NCI-H460 (cell line): ENCODE measurements around a stretch of chr12.

RAMPAGE:
- cytosol, long total RNA, result no peak
- long total RNA, result no peak
- nucleus, long total RNA, result no peak
These were observed 81.8 kb downstream of the BHLHE41 start for GRCh38 chr12:26042897-26043548.

DNA sequence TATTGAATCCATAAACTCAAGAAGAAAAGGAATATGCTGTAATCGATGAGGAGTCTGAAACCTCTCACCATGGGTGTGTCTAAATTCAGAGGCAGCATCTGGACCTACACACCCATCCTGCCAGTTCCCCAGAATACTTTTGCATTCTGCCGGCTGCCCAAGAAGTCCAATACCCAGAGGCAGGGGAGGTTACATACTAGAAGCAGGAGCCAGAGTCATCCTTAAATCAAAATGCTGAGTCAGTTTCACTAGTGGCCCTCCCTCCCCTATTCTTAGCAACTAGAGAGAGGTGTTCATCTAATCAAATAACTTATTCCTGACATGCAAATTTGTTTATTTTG is 8.0 kb downstream of the BHLHE41 start:
RAMPAGE:
- cytosol, long total RNA, result no peak
- long total RNA, result no peak
- nucleus, long total RNA, result no peak

RAMPAGE:
- cytosol, long total RNA, result no peak
- long total RNA, result no peak
- nucleus, long total RNA, result no peak
These were observed 31.1 kb downstream of the SSPN start for GRCh38 chr12:26226293-26227153.

GRCh38 chr12:26318188-26318969 is 123.0 kb downstream of the SSPN start:
RAMPAGE:
- cytosol, long total RNA, result no peak
- long total RNA, result no peak
- nucleus, long total RNA, result no peak

DNA sequence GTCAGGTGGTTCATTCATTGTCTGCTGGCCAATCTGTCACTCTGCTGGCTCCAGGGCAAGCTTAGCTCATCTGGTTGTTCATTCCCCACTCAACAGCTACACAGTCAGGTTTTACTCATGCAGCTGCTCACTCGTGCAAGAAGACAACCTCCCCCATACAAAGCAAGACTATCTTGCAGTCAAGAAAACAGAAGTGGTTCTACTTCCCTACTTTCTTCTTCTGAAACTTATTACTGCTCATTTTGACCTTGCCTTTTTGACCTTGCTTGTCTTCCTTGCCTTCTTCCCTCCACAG is 277.9 kb downstream of the SSPN start:
RAMPAGE:
- cytosol, long total RNA, result no peak
- long total RNA, result no peak
- nucleus, long total RNA, result no peak

DNA sequence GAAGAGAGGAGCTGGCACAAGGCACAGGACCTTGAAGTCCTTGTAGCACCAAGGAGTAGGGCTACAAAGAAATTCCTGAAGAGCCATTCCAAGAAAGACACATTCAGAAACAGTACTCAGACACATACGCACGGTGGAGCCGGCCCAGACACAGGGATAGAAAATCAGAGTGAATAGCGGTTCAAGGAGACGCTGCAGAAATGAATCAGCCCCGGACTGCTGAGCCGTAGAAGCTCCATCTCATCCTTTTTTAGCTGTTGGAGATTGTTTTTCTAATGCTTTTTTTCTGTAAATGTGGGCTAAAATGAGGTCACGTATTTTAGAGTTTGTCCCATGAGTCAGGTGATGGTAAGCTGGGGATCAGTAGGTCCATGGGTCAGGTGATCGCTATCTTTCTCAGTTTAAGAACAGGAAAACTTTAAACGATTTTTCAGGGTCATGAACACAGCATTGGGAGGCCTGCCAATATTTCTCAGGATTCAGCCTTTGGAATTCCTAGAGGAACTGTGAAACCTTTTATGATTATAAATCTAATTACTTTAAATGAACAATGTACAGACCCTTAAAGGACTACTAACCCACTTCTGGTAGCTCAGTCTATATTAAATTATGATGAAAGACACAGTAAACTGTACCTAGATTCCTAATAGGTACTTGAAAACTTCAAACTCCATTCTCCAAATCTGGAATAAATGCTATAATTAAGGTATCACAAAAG is 202.4 kb downstream of the ITPR2 start:
RAMPAGE:
- cytosol, long total RNA, result no peak
- long total RNA, result no peak
- nucleus, long total RNA, result no peak

RAMPAGE:
- cytosol, long total RNA, result no peak
- long total RNA, result no peak
- nucleus, long total RNA, result no peak
These were observed 96.0 kb downstream of the ITPR2 start for GRCh38 chr12:26736942-26737421.

GRCh38 chr12:26738499-26739240 is 94.3 kb downstream of the ITPR2 start:
RAMPAGE:
- cytosol, long total RNA, result no peak
- long total RNA, result no peak
- nucleus, long total RNA, result no peak

GRCh38 chr12:26798253-26798507 is 34.8 kb downstream of the ITPR2 start:
RAMPAGE:
- cytosol, long total RNA, result no peak
- long total RNA, result no peak
- nucleus, long total RNA, result no peak

RAMPAGE:
- cytosol, long total RNA, result no peak
- long total RNA, result no peak
- nucleus, long total RNA, result no peak
These were observed 664 bp downstream of the INTS13 start for GRCh38 chr12:26937139-26937495.

RAMPAGE:
- cytosol, long total RNA, result no peak
- long total RNA, result no peak
- nucleus, long total RNA, result no peak
These were observed 24.2 kb downstream of the TM7SF3 start for GRCh38 chr12:26989857-26990609.

RAMPAGE:
- cytosol, long total RNA, result no peak
- long total RNA, result no peak
- nucleus, long total RNA, result no peak
These were observed 41.3 kb downstream of the STK38L start for GRCh38 chr12:27285327-27285907.

DNA sequence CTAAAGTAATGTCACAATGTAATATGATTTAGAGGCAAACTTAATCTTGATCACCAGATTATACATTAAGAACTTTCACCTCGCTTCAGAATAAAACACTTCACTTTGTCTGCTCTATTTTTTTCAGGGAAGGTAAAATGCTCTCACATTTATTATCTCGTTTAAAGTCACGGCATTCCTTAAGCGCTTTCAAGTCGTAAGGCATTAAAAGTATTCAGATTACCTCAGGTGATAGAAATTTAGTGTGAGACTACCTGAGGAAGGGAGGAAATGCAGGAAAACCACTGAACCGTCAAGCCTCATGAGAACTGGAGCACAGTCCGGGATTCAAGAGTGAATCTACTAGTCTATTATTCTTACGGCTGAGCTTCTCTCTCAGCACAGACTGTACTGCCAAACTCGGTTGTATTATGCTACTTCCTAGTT is 8.4 kb upstream of the PPFIBP1 start:
RAMPAGE:
- cytosol, long total RNA, result no peak
- long total RNA, result no peak
- nucleus, long total RNA, result no peak

DNA sequence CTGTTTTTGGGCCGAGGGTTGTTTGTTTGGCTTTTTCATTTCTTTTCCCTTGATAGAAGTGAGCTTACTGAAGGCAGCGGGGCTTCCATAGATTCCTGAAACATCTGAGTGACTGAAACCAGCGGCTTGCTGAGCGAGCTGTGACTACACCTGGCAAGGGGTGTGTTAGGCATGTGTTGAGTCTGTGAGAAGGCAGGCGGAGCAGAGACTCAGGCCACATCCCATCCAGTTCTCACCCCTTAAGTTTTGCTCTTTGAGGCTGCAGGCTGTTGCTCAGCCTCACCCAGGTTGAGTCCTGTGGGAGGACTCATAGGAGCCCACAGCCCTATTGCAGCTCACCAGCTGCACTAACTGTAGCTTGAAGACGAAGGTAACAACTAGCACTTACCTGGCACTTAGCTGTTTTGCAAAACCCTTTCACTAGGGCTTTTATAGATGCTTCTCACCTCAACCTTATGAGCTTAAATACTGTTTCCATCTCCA is 17.3 kb downstream of the PPFIBP1 start:
RAMPAGE:
- cytosol, long total RNA, result no peak
- long total RNA, result no peak
- nucleus, long total RNA, result no peak

RAMPAGE:
- cytosol, long total RNA, result no peak
- long total RNA, result no peak
- nucleus, long total RNA, result no peak
These were observed 29.0 kb downstream of the PPFIBP1 start for GRCh38 chr12:27552714-27553705.

DNA sequence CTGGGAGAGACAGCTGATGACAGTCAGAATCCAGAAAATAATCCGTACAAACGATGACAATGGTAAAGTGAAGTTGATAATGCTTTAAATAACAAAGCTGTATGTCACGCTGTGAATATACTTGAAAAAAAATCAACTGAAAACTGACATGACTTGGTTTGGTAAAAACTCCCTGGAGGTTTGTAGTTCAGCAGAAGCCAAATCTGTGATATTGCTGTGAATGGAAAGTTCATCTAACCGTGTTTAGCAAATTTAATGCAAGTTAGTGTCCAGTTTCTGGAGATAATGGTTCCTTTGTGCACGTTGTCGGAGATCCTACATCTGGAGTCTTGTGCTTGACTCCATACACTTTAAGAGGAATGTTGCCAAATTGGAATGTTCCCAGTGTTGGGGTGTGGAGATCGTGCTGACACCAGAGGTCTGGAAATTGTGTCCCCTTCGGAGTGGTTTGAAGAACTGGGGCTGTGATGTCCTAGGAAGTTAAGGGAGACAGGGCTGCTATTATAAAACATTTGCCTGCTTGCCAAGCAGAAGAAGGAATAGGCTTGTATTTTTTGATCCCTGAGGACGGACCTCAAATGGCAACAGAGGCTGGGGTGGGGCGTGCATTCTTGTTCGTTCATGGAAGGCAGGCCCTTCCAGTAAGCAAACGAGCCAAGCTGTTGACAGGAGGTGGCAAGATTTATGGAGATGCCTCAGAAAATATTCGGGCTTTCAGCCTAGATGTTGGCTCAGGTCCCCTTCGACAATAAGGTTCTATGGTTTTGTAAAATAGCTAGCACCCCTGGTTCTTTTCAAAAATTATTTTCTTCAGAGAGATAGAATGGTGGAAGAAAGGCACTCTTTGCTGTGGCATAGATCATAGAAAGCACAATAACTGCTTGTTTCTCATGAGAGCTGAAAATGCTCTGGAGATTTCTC is 30.7 kb downstream of the PPFIBP1 start:
RAMPAGE:
- cytosol, long total RNA, result no peak
- long total RNA, result no peak
- nucleus, long total RNA, result no peak

RAMPAGE:
- cytosol, long total RNA, result no peak
- long total RNA, result no peak
- nucleus, long total RNA, result no peak
These were observed 68.6 kb downstream of the PPFIBP1 start for GRCh38 chr12:27592562-27593068.

DNA sequence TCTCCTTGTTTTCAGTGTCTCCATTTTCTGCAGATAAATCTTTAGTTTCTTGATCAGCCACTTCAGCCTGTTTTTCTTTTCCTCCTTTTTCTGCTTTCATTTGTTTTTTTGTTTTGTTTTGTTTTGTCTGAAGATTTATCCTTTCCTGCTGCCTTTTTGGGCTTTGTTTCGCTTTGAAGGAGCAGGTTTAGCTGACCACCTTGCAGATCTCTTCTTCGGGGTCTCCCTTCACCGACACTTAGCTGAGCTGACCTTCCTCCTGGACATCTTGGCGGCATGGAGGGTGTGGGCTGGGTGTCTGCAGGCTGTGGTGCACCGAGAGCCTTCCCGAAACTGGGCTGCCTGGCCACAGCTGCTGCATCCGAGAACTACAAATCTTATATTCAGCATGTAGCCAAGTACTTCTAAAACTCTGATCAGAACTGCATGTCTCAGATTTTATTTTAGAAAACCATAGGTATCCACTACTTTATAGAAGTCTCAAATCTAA is 84.8 kb downstream of the PPFIBP1 start:
RAMPAGE:
- cytosol, long total RNA, result no peak
- long total RNA, result no peak
- nucleus, long total RNA, result no peak

RAMPAGE:
- cytosol, long total RNA, result no peak
- long total RNA, result no peak
- nucleus, long total RNA, result no peak
These were observed 15.0 kb upstream of the MANSC4 start for GRCh38 chr12:27795001-27795491.

DNA sequence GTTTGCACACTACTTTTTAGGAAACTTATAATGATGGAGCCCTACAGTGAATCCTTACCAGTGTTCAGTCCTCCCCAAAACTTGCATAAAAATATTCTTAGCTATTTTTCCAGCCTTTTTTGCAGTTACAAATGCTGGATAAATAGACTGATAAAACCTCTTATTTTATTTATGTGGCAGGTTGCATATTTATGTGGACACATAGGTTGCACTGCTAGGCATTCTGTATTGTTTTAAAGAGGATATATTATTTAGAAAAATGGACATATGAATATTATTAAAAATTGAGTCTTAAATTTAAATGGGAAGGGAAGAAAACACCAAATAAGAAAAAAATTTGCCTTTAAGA is 18.6 kb upstream of the MANSC4 start:
RAMPAGE:
- cytosol, long total RNA, result no peak
- long total RNA, result no peak
- nucleus, long total RNA, result no peak